ENCODE measurements around a stretch of chr4.

DNA sequence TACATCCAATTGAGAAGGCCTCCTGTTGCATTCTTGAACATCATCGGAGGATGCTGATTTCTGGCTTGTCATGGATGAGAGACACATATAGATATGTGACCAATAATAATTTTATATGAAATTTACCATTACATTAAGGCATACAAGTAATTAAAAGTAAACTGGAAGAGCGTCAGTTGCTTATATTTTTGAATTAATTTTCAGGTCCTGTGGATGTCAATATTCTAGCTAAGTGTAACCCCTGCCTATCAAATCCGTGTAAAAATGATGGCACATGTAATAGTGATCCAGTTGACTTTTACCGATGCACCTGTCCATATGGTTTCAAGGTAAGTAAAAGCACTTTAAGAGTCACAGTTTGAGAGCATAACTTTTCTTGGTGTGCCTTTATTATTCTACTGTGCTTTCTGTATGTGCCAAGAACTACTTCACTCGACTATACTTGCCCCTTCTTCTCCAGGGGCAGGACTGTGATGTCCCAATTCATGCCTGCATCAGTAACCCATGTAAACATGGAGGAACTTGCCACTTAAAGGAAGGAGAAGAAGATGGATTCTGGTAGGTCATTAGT lies 133.1 kb upstream of the PACRGL start:
- RRBS: no CpG with 5 or more reads among the region's 5 CpGs

DNA sequence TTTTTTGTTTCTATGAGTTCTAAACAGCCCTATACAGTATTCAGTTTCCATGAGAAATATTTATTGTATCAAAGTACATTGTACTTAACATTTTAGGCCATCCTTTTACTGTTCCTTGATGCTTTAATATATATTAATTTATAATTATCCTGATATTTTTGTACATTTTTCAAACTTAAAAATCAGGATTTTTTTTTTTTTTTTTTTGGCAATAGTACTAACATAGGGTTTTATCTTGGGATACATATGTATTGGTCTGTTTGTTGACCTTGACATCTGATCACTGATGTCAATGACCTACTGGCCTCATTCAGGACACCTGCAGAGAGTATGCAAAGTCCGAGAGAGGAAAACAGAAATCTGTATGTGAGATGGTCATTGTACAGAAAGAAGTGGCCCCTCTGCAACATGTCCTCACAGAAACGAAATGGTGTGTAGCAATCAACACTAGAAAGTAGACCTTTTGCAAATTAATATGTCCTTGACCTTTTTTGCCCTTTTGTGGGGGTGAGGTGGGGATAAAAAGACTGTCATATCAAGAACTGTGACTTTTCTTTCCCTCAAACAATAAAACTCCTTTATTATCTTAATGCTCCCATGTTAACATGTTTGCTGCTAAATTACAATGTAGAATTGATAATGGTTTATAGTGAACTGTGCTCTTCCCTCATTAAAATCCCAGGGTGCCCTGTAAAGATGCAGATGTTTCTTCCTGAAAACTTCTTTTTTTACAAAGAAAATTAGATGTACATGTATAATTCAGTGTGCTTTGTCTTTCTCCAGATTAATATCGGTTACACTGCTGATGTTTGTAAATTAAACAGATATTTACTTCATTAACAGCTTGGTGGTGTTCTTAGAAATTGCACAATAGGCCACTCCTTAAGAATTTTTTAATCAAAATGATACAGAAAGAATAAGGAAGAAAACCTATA lies 80.3 kb upstream of the PACRGL start:
- RRBS: no CpG with 5 or more reads among the region's 3 CpGs

DNA sequence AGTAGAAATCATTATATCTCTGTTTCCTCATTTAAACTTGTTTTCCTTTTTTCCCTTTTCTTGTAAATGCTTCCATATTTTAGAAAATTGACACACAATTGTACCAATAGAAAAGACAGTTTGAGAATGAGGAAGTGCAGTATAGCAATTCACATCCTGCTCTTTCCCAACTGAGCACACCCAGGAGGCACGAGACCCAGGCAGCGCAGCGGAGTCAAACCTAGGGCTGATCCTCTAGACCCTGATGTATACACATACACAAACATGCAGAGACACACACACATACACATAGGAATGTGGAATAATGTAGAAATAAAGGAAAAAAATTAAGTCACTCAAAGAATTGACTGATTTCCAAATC lies 74.8 kb upstream of the PACRGL start:
- RRBS: no CpG with 5 or more reads among the region's 3 CpGs

DNA sequence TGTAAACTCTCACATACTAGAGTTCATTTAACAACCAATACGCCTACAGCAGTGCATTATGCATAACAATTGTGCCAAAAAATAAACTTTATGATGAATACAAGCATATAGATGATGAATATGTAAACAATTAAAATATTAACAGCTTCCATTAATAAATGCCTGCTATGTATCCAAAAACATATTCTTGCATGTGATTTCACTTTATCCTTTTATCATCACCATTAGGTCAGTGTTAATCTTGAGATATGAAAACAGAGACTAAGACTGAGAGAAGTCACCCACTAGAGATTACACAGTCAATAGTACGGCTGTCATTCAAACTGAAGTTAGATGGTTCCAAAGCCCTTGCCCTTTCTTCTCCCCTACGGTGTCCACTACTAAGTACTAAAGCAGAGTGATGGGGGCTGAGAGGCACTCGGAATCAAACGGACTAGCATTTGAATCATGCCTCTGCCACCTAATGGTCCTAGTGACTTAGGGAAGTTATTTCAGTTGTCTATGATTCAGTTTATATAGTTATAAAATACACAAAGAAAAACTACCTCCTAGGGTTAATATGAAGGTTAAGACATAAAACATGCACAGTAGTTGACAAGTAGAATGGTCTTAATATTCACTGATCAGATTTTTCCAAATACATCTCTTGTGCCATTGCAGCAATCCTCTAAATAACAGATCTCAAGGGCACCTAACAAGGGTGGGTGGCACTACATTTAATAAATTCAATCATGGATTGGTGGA lies 120.4 kb downstream of the ADGRA3 start:
- RRBS: no CpG with 5 or more reads among the region's 5 CpGs

GRCh38 chr4:23795340-23796081 lies 94.3 kb downstream of the PPARGC1A start:
- RRBS: no CpG with 5 or more reads among the region's 9 CpGs

DNA sequence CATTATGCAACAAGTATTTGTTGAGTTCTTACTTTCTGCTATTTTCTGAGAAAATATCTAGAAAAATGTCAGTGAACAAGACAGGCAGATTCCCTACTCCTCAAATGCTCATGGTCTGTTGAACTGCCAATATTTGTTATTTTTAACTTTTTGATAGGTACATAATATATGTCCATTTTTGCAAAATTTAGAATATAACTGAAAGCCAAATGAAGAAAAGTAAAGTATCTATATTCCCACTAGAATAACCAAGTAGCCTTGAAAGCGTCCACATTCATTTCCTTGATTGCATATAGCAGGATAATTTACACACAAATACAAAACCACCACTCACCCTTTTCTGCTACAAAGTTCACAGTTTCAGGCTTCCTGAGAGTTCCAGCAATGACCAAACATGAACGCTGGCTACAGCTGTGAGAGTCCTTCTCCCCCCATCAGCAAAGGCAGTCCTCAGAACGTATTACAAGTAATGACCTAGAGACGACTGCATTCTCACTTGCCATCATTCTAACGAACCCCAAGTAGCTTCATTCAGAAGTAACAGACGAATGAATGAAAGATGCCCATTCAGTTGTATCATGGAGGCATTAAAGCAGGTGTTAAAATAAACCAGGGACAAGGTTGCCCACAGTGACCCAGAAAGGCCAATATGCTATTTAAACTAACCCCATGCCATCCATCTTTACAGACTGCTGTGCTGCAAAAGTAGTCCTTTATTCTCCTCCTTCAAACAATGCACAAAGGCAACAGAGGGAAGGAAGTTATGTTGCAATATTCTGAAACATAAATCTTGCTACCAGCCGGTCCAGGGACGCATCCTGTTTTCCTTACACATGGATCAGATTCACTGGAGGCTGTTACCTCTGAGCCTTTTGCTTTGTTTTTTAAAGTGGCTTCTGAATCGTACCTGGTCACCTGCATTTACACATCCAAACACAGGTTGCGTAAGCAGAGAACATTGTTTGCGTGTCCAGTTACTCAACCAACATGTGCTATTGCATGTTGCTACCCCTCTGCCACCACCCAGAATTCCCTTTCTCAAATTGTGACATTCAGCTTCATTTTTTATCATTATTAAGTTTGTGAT lies 9.1 kb downstream of the PPARGC1A start:
- RRBS: no CpG with 5 or more reads among the region's 11 CpGs

DNA sequence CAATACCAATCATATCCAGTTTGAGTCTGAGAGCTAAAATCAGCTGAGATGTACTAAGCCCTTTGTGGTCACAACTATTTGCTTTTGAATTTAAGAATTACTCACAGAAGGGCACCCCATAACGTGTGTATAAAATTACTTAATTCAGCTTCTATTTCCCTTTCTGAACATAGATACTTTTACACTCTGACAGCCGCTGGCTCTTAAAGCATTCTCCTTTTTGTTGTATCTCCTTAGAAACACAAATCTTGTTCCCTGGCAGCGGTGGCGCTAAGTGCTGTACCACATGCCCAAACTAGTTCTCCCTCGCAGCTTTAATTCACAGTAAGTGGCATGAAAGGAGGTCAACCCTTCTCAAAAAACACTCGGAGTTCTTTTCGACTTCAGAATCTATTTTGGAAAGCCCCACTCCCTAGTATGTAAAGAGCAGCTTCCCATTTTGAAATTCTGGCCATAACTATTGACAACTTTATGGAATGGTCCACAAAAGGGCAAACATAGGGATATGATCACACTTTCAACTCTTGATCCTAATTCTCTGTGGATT lies 14.9 kb upstream of the PPARGC1A start:
- RRBS: no CpG with 5 or more reads among the region's 7 CpGs

- RRBS: no CpG with 5 or more reads among the region's 6 CpGs
Measured at GRCh38 chr4:24245168-24245888, 339.0 kb downstream of the DHX15 start.

- RRBS: 20% methylated on average over 1 of the region's 15 CpGs
Measured at GRCh38 chr4:24657807-24658472, 73.6 kb upstream of the DHX15 start.

DNA sequence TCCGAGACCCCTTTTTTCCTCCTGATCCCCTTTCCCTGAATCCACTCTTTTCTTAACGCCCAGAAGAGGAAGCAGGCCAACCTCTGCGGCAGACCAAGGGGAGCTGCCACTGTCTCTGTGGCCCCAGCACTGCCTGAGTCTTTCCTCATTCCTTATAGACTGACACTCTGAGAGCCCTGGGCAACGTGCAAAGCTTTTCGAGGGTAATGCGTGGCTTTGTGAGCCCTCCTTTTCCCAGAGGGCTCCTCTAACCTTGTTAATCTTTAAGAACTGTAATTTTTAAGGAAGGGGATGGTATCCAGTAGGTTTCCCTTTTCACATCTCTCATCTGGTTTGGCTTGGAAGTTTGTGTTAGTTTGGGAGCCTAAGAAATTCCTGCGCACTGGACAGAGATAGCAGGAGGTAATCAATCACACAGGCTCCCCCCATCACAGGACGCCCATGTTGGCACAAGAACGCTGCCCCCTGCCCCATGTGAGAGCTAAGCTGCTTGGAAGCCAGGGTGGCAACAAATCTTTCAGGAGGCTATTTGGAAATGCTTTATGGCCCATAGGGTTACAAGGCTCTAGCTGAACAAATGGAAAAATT lies 53.8 kb downstream of the SOD3 start:
- RRBS: no CpG with 5 or more reads among the region's 9 CpGs

GRCh38 chr4:25444326-25444525 lies 67.2 kb downstream of the ANAPC4 start:
- RRBS: no CpG with 5 or more reads among the region's 4 CpGs

GRCh38 chr4:25568976-25569512 lies 86.6 kb upstream of the SLC34A2 start:
- RRBS: no CpG with 5 or more reads among the region's 2 CpGs

GRCh38 chr4:25861905-25862645 lies 713 bp downstream of the SEL1L3 start:
- RRBS: 4% methylated on average over 20 of the region's 60 CpGs

GRCh38 chr4:25865185-25866000 lies 2.6 kb upstream of the SEL1L3 start:
- RRBS: no CpG with 5 or more reads among the region's 10 CpGs

DNA sequence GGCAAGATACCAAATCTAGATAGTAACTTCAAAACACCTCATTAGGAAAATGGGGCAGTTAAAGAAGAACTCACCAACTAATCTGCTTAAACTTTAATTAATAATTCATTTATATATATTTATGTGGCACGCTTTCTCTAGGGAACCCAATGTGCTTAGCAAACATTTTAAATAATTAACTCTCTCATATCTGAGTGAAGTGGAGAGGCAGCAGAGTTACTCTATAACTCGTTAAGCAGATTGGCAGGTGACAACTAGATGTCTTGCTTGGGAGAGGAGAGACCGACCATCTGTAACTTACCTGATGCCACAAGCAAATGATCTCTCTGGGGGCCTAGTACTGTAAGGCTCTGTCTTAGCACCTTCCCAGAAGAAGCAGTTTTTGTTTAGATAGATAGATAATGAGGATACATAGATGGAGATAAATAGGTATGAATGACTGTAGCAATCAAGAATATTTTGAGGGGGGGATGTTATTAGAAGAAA lies 11.8 kb upstream of the SEL1L3 start:
- RRBS: no CpG with 5 or more reads among the region's 3 CpGs

DNA sequence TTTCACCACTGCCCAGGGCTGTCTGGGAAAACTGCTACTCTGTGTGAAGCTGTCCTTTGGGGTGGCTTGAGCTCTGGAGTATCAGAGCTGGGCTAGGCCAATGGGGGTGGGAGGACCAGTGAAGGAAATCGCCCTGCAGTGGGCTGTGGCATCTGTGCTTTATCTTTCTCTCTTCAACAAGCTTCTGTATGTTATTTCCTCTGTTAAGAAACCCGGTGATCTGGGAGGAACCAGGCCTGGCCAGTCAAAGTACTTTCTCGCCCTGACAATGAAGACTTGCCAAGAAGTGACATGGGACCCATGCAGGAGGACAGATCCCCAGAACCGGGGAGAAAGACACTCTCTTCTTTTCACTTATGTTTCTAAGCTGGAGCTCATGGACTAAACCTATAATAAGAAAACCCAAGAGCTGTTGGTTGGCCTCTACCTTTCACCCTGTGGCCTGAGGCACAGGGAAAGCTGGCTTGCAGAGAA lies 87.5 kb downstream of the SMIM20 start:
- RRBS: no CpG with 5 or more reads among the region's 4 CpGs

DNA sequence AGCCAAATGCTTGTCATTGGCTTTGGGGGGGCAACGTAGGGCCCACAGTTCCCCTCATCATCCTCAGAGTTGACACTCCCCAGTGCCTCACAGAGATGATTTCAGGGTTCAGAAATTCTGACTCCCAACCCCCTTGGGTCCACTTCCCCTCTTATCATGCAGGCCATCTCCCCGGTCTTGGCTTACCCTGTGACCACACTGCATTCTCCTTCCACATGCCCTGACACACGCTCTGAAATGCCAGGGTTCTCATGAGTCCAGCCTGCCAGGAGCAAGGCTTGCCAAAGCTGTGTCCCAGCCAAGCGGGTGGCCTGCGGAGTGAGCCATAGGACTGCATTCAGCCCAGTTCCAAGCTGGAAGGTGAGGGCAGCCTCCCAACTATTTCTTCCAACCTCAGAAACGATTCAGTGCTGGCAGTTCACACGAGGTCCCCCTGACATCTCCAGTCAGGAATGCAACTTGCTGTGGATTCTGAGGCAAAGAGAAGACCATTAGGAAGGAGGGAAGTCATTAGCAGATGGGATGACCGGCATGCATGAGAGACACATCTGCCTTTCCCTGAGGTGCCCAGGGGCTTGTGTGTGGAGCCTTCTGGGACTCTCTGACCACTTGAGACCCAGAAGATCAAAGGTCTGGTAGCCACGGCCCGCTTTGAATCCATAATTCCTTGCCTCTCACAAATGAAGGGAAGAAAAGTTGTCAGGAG lies 101.3 kb downstream of the SMIM20 start:
- RRBS: no CpG with 5 or more reads among the region's 10 CpGs

DNA sequence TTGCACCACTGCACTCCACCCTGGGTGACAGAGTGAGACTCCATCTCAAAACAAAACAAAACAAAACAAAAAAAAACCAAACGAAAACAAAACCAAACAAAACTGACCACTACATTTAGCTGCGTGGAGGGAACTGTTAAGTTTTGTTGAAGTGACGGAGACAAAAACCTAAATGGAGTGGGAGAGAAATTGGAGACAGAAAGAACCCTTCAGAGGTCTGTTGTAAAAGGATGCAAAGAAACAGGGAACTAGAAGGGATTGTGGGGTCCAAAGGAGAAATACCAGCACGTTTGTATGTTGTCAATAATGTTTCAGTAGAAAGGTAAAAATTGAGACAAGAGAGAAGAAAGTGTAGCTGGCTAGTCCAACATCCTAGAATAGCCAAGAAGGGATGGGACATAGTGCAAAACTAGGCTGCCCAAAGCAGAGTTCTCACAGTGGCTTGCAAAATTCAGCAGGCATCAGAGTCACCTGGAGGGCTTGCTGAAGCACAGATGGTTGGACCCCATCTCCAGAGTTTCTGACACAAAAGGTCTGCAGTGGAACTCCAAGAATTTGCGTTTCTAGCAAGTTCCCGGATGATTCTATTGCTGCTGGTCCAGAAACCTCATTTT lies 20.9 kb downstream of the RBPJ start:
- RRBS: no CpG with 5 or more reads among the region's 6 CpGs

DNA sequence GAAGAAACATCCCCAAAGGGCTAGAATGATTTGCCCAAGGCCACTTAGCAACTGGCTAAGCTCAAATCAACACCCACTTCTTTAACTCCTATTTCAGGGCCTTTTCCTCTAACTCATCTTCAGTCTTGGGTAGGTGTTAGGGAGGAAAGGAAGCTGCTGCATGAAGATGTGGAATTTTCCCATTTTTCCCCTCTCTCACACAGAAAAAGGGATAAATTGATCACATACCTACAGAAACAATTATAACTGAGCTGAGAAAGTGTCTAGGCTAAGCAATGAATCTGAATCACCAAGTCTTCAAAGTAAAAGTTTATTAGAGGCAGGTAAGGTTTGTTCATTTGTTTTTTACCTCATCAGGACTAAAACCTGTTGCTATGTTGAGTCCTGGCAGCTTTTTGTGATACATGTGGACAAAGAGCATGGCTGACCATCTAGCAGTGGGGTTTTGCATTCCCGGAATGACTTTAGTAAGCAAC lies 31.2 kb upstream of the STIM2 start:
- RRBS: no CpG with 5 or more reads among the region's 1 CpG

- RRBS: no CpG with 5 or more reads among the region's 3 CpGs
Measured at GRCh38 chr4:26992573-26993164, 132.0 kb downstream of the STIM2 start.

Data from AG09319 (cell line).